ENCODE measurements around a stretch of chr5.

- PRO-cap: bidirectional peak, plus-strand start at chr5:36876039, minus-strand start at chr5:36875934
Measured at GRCh38 chr5:36875752-36876143, 821 bp upstream of the NIPBL start.

- PRO-cap: no peak
Measured at GRCh38 chr5:36965133-36965829, 88.7 kb downstream of the NIPBL start.

DNA sequence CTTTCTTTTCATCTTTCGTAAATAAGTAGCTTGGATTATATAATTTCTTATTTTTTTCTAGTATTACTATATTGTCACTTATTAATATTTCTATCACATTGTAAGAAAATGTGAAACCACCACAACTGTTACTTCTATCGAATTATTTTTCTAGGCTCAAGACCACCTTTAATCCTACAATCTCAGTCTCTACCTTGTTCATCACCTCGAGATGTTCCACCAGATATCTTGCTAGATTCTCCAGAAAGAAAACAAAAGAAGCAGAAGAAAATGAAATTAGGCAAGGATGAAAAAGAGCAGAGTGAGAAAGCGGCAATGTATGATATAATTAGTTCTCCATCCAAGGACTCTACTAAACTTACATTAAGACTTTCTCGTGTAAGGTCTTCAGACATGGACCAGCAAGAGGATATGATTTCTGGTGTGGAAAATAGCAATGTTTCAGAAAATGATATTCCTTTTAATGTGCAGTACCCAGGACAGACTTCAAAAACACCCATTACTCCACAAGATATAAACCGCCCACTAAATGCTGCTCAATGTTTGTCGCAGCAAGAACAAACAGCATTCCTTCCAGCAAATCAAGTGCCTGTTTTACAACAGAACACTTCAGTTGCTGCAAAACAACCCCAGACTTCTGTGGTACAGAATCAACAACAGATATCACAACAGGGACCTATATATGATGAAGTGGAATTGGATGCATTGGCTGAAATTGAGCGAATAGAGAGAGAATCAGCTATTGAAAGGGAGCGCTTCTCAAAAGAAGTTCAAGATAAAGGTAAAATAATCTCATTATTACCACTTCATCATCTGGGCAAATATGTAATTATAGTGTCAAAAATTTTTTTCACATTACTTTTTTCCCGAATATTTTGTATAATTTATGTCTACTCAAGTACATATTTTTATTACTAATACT lies 99.3 kb downstream of the NIPBL start:
- PRO-cap: no peak

- PRO-cap: no peak
Measured at GRCh38 chr5:36997408-36998197, 121.0 kb downstream of the NIPBL start.

DNA sequence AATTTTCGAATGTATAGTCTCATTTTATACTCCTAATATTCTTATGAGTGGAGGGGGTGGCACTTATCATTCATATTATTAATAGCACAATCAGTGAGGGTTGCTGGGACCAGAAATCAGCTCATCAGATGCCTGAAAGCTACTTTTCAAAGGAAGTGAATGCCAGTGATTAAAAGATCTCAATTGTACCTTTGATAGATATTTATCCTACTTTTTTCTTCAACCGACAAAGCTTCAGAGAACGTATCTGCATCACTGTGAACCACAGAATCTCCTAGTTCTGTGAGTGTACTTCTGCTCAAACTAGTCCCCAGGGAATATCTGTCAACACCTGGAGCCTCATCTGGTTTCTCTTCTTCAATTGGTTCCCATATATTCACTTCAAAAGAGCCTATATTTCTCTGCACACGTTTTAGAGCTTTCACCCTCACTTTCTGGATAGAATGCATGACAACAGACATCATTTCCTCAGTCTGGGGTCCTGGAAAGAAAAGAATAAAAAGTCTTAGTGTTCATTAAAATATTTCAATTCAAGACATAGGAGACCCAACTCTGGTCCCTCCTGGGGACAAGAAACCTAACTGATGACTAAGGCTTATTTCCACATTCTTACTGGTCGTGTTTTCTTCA lies 64.5 kb downstream of the CPLANE1 start:
- PRO-cap: no peak

DNA sequence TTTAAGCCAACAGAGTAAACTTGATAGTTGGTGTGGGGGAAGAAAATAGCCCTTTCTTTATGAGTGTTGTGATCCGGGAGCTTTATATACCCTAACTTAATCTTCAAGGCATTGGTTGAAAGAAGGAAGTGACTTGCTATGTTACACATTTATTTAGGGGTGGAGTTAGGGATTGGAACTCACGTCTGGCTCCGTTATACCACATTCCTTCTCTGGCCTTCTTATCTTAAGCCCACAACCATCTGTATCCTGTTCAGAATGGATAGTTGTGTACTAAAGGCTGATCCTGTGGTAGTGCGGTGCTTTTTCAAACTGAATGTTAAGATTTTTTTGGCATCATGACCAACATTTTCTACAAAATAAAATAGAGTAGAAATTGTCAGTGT lies 174.0 kb downstream of the WDR70 start:
- PRO-cap: no peak

- PRO-cap: no peak
Measured at GRCh38 chr5:37847619-37848300, 7.9 kb upstream of the GDNF start.

GRCh38 chr5:38257741-38258277 lies 550 bp upstream of the EGFLAM start:
- PRO-cap: no peak

- PRO-cap: no peak
Measured at GRCh38 chr5:38400285-38400856, 142.0 kb downstream of the EGFLAM start.

DNA sequence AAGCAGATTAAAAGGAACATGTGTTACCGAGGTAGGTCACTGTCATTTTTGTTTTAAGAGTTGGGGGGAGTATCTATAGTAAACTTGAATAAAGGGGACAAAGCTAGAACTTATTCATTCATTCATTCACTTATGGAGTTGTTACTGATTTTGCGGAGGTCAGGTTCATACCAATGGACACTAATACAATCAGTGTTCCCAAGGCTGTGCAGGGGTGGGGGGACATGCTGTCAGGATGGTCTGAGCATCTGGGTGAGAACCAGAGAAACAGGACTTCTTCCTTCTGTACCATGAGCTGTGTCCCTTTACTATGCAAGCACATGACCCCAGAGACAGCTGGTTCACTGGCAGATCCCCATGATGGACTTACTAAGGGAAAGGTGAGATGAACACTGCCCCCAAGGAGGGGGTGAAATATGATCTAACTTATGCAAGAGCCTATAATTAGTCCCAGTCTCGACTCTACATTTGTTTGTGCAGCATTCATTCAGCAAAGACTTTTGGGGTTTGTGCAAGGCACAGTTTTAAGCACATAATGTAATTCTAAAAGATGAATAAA lies 91.5 kb downstream of the LIFR start:
- PRO-cap: no peak

DNA sequence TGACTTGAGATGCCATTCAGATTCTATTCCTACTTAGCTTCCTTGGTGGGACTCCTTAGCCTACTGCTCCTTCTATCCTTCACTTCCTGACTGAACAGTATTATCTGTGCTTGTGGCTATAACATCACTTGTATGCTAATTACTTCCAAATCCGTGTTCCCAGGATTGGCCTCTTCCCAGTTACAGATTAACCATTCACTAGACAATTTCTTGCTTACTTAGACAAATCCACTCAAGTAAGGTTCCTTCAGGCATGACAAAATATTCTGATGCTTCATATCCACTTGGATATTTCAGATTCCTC lies 18.3 kb downstream of the LIFR start:
- PRO-cap: no peak

DNA sequence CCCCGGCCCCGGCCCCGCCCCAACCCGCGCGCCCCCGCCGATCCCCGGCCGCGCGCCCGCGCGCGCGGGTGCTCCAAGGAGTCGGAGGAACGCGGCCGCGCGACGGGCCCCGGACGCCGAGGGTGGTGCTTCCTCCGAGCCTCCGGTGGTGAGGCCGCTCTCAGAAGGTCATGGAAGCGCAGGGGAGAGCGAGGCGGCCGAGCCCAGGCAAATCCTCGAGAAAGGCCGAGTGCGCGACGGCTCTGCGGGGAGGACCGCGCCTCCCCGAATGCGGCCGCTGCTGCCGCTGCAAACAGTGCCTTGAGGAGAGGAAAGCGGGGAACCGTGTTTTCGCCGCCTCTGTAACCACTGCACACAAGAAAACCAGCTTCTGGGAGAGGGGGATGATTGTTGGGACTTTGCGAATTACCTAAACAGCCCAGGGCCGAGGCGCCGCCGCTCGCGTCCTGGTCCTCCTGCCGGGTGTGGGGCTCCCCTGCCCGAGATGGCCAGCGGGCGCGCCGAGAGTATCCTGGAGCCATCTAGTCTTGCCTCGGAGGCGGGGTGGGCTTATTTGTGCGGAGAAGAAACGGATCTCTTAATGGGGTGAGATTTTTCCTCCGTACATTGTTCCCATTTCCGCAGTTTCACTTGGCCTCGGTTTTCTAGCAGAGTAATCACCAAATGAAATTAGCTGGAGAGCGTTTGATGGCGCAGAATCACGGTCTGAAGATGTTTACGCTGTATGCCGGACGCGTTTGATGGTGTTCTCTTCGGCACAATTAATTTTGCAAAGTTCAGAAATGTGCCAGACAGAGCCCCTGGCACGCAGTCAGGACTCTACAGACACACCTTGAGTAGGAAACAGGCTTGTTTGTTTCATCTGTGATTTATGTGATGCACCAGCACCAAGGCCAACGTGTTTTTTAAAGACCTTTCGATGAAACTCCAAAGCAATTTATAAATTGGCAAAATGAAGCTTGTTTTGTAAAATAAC lies 568 bp upstream of the LIFR start:
- PRO-cap: bidirectional peak, plus-strand start at position 163 of the sequence, minus-strand start at position 356 of the sequence; bidirectional peak, plus-strand start at position 491 of the sequence, minus-strand start at position 466 of the sequence

DNA sequence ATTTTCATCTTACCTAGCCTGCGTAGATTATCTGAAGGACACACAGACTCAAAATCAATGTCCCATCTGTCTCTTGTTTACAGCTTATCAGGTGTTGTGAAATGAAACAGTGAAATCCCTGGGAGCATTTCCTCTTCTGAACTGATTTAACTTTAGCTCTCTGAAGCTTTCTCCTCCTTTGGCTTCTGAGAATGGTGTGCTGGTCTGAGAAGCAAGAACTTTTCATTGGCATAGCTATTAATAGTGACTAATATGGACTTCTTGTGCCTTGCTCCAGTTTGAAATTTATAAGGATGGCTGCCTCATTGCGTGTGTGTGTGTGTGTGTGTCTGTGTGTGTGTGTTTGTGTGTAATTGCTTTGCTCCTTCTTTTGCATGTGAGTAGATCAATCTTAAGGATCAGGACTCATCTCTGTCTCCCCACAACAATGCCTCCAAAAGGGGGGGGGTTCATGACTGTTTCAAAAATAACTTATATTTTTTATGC lies 126.7 kb upstream of the OSMR start:
- PRO-cap: no peak

GRCh38 chr5:38958652-38959089 lies 112.9 kb downstream of the OSMR start:
- PRO-cap: no peak

DNA sequence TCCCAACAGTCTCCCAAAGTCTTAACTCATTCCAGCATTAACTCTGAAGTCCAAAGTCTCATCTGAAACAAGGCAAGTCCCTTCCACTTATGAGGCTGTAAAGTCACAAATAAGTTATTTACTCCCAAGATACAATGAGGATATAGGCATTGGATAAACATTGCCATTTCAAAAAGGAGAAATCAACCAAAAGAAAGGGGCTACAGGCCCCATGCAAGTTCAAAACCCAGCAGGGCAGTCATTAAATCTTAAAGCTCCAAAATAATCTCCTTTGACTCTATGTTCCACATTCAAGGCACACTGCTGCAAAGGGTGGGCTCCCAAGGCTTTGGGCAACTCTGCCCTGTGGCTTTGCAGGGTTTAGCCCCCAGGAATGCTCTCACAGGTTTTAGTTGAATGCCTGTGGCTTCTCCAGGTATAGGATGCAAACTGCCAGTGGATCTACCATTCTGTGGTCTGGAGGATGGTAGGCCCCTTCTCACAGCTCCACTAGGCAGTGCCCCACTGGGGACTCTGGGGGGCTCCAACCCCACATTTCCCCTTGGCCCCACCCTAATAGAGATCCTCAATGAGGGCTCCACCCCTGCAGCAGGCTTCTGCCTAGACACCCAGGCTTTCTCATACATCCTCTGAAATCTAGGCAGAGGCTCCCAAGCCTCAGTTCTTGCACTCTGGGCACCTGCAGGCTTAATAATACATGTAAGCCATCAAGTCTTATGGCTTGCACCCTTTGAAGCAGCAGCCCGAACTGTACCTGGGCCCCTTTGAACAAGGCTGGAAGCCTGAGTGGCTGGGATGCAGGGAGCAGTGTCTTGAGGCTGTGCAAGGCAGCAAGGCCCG lies 8.5 kb downstream of the RICTOR start:
- PRO-cap: no peak

- PRO-cap: no peak
Measured at GRCh38 chr5:39133308-39133693, 59.1 kb upstream of the RICTOR start.

DNA sequence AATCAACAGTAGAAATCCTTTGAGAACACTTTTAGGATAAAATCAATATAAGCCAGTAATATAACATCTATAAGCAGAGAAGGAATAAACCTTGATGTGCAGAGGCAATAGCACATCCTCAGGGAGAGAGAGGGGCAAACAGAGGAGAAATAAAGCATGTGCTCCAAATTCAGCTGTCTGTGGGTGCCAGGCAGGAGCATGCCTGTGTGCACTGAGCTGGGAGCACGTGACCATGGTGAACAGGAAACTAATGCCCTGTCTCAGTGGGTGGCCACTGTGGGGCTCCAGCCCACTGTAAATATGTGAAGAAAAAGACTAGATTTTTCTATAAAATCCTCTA lies 55.4 kb downstream of the FYB1 start:
- PRO-cap: no peak

DNA sequence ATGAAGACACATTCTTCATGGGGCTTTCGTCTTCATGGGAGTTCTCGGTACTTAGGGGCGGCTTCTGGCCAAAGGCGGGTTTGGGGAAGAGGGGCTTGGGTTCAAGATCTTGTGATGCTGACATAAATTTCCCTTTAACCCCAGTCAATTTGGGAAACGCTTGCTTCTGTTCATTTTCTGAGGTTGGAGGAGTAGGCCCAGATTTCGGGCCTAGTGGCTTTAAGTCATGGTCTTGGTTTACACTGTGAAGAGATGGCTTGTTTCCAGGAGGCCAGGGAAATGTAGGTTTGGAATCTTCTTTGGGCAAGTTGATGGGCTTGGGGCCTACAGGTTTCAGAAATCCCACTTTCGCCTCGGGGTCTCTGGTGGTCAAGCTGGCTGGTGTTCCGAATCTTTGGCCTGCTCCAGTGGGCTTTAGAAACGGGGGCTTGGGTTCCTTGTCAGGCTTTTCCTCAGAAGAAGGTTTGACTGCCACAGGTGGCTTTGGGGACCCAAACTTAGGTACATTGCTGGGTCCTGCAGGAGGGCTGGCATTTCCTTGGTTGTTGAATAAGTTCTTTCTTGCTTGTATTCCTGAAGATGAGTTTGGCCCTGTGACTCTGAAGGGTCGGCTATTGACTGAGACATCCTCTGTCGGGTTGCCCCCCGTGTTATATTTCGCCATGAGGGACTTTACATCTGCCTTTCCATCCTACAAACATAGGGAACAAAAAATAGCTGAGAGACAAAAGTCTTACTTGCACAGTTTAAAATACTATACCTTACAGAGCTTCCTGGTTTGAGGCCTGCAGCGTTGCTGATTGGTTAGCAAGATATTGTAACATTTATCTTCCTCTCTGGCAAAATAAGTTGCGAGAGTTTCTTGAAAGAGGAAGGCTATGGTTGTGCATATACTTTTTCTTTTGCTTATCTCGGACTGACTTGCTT lies 16.8 kb downstream of the FYB1 start:
- PRO-cap: no peak

GRCh38 chr5:39211570-39212270 lies 7.6 kb downstream of the FYB1 start:
- PRO-cap: no peak

DNA sequence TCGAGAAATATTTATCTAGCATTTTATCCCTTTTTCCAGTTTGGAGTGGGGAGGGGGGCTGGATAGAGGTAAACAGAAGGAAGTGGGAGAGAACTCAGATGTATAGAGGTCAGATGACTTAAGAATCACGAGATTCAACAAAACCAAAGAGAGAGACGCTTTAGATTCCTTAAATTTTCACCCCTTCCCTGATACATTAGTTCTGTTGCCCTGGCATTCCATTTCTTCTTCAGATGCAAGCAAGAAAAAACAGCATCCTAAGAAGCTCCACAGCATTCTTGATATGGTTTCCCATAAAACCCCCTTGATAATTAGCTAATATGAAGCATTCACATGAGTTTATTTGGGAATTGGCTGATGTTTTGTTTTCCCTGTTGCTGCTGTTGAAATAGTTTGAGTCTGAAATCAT lies 335.8 kb upstream of the DAB2 start:
- PRO-cap: no peak

All from neural crest cell (in vitro differentiated cells).